Measurements from ENCODE around the gene BCAN.

DNA sequence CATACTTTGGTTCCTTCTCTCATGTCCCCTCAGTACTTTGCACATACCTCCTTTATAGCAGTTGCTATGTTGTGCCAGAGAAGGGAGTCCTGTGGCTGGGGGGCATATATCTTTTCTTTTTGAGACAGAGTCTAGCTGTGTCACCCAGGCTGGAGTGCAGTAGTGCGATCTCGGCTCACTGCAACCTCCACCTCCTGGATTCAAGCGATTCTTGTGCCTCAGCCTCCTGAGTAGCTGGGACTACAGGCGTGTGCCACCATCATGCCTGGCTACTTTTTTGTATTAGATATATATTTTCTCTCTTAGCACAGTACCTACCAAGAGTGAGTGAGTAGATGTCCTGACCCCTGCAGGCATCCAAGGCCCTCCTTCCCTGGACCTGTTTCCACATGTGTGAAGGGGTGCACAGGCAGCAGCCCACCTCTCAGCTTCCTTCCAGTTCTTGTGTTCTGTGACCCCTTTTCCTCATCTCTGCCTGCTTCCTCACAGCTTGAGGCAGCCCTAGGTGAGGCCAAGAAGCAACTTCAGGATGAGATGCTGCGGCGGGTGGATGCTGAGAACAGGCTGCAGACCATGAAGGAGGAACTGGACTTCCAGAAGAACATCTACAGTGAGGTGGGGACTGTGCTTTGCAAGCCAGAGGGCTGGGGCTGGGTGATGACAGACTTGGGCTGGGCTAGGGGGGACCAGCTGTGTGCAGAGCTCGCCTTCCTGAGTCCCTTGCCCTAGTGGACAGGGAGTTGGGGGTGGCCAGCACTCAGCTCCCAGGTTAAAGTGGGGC is 19.3 kb upstream of the SEMA4A start:
- PRO-cap: no peak
- RAMPAGE, long total RNA, 2 experiments: start-site peak on the plus strand in 1 of 2 experiments, centred at positions 496 to 598 of the sequence, 26 to 74 reads per replicate

- PRO-cap: no peak
- RAMPAGE, long total RNA, 2 experiments: no peak in any of the 2 experiments
Observed at GRCh38 chr1:156146022-156146311, 7.4 kb upstream of the SEMA4A start.

DNA sequence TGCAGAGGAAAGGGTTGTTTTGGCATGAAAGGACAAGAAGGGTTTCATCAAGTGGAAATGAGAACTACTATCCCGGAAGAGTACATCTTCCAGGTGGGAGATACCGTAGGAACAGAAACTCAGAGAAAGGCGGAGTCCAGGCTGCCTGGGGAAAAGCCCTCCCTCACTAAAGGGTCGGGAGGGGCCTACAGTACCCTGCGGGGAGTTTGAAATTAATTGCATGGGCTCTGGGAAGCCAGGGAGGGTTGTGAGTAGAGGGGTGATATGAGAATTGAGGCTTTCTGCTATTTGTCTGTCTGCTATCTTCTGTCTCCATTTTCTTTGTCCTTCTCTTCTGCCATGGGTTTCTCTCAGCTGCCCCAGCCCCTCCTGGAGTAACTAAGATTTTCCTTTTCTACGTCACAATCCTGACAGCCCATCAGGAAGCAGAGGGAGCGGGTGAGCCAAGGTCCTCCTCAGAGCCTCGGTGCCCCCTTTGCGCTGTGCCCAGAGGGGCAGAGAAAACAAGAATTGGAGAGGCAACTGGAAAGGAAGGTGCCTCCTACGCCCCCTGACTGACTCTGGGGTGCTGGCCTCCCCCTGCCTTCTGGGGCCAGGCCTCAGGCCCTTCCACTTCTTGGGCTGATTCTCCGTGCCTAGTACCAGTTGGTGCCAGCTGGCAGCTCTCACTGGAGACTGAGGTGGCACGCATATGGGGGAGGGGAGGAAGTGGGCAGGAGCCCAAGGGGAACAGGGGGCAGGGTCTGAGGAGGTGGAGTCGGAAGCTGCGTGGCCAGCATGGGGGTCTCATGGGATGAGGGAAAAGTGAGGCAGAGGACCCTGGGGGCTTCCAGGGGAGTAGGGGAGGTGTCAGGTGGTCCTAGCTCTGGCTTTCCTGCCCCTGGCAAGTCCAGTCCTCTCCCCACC is 6.8 kb upstream of the SEMA4A start:
- PRO-cap: no peak
- RAMPAGE, long total RNA, 2 experiments: no peak in any of the 2 experiments

DNA sequence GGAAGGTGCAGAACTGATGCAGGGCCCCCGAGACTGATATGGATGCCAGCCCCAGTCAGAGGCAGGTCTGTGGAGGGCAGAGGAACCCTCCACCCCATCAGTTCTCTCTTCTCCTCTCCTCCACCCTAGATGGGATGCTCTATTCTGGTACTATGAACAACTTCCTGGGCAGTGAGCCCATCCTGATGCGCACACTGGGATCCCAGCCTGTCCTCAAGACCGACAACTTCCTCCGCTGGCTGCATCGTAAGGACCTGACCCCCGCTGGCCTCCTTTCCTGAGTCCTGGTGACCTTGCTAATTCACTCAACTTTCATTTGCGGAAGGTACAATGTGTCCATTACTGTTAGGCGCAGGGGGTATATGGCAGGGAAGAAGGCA is 6.9 kb downstream of the SEMA4A start:
- PRO-cap: no peak
- RAMPAGE, long total RNA, 2 experiments: no peak in any of the 2 experiments

GRCh38 chr1:156244454-156245137 is 2.6 kb downstream of the BGLAP start:
- PRO-cap: no peak
- RAMPAGE, long total RNA, 2 experiments: no peak in any of the 2 experiments

GRCh38 chr1:156388412-156388877 is 19.4 kb downstream of the RHBG start:
- PRO-cap: no peak
- RAMPAGE, long total RNA, 2 experiments: no peak in any of the 2 experiments

GRCh38 chr1:156420268-156420676 is 51.3 kb downstream of the RHBG start:
- PRO-cap: no peak
- RAMPAGE, long total RNA, 2 experiments: no peak in any of the 2 experiments

DNA sequence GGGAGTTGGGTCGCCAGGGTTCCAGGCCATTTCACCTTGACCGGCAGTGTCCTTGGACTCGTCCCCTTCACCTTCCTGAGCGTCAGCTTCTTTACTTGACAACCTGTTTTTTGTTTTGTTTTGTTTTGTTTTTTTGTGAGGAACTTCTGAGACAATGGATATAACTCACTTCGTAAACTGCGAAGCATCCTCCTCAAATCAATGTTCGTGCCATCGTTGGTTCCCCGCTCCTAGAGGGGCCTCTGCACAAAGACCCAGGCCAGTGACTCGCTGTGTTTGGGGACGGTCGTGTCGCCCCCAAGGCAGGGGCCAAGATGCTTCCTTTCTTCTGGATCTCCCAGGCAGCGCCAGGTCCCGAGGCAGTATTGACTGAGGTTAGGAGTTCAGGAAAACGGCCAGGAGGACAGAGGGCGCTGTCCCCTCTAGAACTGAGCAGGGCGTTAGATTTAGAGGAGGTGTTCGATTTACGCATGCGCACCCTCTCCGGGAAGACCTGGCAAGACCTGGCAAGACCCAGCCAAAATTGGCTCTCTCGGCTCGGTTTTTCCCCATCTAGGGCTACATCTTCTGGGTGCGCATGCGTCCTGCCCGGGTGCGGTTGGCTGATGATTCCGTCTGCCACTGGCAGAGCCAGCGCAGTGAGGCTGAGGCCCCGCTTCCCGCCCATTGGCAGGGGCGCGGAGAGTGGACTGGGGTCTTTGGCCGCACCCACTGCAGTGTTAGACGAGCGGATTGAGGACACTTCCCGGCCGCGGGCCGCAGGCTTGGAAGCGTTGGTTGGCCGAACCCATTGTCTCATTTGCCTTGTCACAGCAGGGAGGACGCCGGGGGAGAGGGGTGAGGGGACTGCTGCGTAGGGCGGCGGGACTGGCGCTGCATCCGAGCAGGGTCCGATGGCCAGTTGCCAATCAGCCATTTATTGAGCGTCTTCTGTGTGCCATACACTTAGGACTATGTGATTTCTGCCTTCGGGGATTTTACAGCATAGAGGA is 44.1 kb downstream of the MEF2D start:
- PRO-cap: bidirectional peak, plus-strand start at position 591 of the sequence, minus-strand start at position 430 of the sequence
- RAMPAGE, long total RNA, 2 experiments: no peak in any of the 2 experiments

DNA sequence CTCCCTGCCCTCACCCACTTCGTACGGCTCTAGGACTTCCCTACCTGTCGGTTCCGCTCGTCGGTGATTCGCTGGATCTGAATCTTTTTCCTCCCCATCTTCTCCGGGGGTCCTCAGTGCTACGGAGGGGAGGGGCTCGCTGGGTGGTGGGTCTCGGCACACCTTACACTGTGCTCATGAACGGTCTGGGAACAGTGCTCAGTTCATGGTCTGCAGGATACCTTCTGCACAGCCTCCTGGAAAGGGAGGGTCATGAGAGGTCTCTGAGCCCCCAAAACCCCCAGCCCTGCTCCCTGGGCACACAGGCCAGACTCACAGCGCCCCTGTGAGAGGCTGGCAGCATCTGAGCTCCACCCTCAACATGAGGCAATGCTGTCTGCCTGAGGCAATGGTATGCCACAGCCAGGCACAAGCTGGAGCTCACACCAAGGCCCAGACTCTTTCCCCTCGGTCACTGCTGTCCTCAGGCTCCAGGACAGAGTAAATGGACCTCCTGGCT is 17.3 kb downstream of the MEF2D start:
- PRO-cap: no peak
- RAMPAGE, long total RNA, 2 experiments: no peak in any of the 2 experiments

GRCh38 chr1:156490079-156491244 is 10.1 kb downstream of the MEF2D start:
- PRO-cap: no peak
- RAMPAGE, long total RNA, 2 experiments: no peak in any of the 2 experiments

GRCh38 chr1:156494100-156494887 is 6.3 kb downstream of the MEF2D start:
- PRO-cap: no peak
- RAMPAGE, long total RNA, 2 experiments: no peak in any of the 2 experiments

GRCh38 chr1:156499661-156500227 is 831 bp downstream of the MEF2D start:
- PRO-cap: bidirectional peak, plus-strand start at chr1:156500122, minus-strand start at chr1:156499917
- RAMPAGE, long total RNA, 2 experiments: no peak in any of the 2 experiments

DNA sequence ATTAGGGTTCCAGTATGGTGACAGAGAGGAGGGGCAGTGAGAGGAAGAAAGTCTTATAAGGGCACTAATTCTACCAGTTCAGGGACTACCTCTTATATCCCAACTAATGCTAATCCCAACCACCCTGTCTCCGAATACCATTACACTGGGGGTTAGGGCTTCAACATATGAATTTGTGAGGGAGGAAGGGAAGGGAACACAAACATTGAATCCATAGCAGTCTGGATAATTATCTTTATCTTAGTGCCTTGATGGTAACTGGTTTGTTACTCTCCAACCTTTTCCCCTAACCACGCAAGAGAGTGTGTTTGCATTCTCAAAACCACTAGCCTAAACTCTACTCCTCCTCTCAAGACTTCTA is 864 bp upstream of the NAXE start:
- PRO-cap: no peak
- RAMPAGE, long total RNA, 2 experiments: no peak in any of the 2 experiments

GRCh38 chr1:156602601-156603007 is 11.0 kb downstream of the NAXE start:
- PRO-cap: no peak
- RAMPAGE, long total RNA, 2 experiments: no peak in any of the 2 experiments

GRCh38 chr1:156623820-156624859 is 4.9 kb downstream of the HAPLN2 start:
- PRO-cap: no peak
- RAMPAGE, long total RNA, 2 experiments: no peak in any of the 2 experiments

DNA sequence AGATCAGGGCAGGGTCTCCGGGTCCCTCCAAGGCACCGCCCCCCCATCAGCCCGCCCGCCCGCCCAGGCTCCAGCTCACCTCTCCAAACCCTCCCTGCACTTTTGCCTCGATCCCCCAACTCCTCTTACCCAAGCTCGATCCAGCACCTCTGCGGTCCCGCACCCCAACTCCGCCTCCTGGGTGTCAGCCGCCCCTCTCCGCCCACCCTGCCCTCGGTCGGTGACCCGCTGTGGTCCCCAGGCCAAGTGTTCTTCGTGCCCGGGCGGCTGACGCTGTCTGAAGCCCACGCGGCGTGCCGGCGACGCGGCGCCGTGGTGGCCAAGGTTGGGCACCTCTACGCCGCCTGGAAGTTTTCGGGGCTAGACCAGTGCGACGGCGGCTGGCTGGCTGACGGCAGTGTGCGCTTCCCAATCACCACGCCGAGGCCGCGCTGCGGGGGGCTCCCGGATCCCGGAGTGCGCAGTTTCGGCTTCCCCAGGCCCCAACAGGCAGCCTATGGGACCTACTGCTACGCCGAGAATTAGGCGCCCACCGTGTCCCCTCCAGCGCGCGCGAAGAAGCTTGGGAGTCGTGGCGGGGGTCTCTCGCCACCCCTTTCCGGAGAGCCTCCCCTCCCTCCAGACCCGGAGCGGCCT is 5.8 kb downstream of the HAPLN2 start:
- PRO-cap: no peak
- RAMPAGE, long total RNA, 2 experiments: no peak in any of the 2 experiments

- PRO-cap: bidirectional peak, plus-strand start at chr1:156642124, minus-strand start at chr1:156641966
- RAMPAGE, long total RNA, 2 experiments: start-site peak on the plus strand in 2 of 2 experiments, at chr1:156642073-156642193 at its widest, 40 to 62 reads per replicate
Observed at GRCh38 chr1:156641622-156642257, at the start of gene BCAN. Gene BCAN (plus strand): TSS chr1:156642117.

GRCh38 chr1:156672452-156673207 is 4.6 kb downstream of the NES start:
- PRO-cap: no peak
- RAMPAGE, long total RNA, 2 experiments: no peak in any of the 2 experiments

- PRO-cap: no peak
- RAMPAGE, long total RNA, 2 experiments: no peak in any of the 2 experiments
Observed at GRCh38 chr1:156692708-156693861, 12.3 kb downstream of the CRABP2 start.

DNA sequence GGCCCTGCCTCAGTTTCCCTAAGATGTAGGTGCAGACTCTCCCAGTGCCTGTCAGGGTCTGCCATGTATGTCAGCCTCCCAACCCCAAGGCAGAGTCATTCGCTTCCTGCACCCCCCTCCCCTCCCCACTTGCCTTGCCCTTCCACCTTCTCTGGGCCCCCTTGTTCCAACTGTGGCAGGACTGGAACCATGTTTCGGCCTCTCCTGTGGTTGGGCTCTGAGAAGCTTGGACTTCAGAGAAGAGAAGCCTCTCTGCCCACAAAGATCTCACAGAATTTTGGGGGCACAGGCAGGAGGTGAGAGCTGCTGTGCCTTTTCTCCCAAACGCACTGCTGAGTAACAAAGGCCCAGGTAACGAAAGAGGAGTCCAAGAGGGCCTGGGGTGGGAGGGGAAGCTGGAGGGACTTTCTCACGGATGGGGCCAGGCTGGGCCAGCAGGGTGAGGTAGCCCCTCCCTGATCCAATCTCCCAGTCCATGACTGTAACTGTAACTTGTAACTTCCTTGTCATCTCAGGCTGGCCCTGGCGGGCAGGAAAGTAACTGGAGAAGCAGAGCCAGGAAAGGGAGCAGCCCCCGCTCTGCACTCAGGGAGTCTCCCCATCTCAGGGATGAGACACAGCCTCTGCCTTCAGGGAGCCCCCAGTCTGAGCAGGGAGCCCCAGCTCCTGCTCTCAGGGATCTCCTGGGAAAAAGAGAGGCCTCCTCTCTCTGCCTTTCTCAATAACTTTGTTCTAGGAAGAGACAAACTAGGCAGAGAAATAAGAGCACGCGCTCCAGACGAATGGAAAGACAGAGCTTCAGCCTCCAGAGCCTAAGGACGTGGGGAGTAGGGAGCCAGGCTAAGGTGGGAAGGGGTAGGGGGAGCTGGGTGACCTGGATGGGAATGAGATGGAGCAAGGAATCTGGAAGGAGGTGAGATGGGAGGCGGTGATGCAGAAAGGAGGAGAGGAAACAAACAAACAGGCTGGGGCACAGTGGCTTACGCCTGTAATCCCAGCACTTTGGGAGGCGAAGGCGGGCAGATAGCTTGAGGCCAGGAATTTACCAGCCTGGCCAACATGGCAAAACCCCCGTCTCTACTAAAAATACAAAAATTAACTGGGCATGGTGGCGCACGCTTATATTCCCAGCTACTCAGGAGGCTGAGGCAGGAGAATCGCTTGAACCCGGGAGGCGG is 11.1 kb downstream of the CRABP2 start:
- PRO-cap: no peak
- RAMPAGE, long total RNA, 2 experiments: no peak in any of the 2 experiments